Foreskin fibroblast (primary cell): Measurements from ENCODE around the genes TUBB and HLA-C.

- RRBS, result 4% methylated on average over 20 of the region's 46 CpGs
Observed at GRCh38 chr6:30100374-30101310, 12.2 kb downstream of the TRIM31 start.

GRCh38 chr6:30130795-30131616 is 4.9 kb upstream of the TRIM40 start:
- RRBS, result no CpG with 5 or more reads among the region's 15 CpGs

DNA sequence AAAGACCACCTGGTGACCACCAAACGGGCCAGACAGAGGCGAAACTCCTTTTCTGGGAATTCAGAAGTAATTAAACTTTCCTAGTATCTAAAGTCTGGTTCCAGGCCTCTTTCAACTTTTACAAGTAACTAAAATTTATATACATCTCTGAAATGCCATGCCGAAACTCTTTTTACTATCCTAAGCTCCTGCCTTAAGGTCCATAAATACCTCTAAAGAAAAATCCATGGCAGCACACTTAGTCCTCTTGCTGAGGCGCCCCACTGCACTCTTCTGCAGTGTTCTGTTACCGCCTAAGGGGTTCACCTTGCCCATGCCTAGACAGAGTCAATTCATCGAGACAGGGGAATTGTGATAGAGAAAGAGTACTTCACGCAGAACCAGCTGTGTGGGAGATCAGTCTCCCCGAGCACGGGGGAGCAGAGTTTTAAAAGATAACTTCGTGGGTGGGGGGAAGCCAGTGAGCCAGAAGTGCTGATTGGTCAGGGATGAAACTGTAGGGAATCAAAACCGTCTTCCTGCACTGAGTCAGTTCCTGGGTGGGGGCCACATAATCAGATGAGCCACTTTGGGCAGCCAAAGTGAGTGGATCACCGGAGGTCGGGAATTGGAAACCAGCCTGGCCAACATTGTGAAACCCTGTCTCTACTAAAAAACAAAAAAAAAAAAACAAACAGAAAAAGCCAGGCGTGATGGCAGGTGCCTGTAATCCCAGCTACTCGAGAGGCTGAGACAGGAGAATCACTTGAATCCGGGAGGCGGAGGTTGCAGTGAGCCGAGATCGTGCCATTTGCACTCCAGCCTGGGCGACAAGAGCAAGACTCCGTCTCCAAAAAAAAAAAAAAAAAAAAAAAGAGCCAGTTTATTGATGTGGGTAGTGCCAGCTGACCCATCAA is 4.3 kb upstream of the TRIM39 start:
- RRBS, result no CpG with 5 or more reads among the region's 21 CpGs

DNA sequence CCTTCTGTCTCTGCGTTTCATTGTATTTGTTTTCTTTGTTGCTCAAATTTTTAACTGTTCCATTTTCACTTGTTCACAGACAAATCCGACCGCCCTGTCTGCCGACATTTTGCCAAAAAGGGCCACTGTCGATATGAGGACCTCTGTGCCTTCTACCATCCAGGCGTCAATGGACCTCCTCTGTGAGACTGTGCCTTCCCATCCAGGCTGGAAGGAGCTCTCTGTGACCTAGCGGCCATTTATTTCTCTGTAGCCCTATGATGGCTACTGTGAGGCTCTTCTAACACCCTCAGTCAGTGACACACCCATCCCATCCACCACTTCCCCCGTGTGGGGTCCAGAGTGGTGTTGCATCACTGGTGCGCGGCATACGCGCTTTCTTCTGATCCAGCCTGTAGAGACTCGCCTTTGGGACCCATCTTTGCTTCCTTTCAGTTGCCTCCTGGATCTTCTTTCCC is 5.2 kb downstream of the PRR3 start:
- RRBS, result no CpG with 5 or more reads among the region's 13 CpGs

DNA sequence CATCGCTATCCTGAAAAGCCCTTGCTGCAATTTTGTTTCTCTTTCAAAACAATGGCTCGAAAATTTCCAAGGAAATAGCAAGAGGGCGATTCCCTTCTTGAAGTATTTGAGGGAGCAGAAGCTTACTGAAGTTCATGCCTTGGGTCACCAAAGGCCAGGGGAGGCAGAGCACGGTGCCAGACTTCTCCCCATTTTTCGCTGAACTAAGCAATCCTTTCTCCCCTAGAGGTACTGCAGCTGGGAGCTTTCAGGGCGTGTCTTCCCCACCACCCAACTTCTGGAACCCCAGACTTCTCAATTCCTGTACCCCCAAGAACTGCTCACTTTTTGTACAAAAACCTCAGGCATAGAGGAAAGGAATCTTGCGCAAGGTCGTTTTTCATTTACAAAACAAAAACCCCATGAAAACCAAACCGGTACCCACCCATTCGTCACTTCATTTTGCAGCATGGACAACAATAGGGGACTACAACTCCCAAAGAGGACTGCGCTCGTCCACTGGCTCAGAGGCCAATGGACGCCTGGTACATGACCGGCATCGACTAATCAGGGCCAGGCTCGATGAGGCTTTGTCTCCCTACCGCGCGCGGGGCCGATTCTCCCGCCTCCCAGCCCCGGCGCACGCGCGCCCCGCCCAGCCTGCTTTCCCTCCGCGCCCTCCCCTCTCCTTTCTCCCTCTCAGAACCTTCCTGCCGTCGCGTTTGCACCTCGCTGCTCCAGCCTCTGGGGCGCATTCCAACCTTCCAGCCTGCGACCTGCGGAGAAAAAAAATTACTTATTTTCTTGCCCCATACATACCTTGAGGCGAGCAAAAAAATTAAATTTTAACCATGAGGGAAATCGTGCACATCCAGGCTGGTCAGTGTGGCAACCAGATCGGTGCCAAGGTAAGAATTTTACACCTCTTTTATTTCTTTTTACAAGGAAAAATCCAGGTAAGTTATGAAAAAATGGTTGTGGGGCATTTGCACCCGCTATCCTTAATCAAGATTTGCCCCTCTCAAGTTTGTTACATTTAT is at the start of gene TUBB:
Gene TUBB, plus strand, starts transcription at position 676 of the 1,019 bp plus-strand sequence.
- RRBS, result under 1% methylated on average over 13 of the region's 41 CpGs

- RRBS, result no CpG with 5 or more reads among the region's 5 CpGs
Observed at GRCh38 chr6:30747944-30748806, 3.8 kb upstream of the IER3 start.

- RRBS, result no CpG with 5 or more reads among the region's 9 CpGs
Observed at GRCh38 chr6:30759466-30760120, 15.2 kb upstream of the IER3 start.

GRCh38 chr6:30828028-30829003 is 56.0 kb upstream of the DDR1 start:
- RRBS, result 33% methylated on average over 3 of the region's 13 CpGs

GRCh38 chr6:30838306-30838866 is 45.9 kb upstream of the DDR1 start:
- RRBS, result no CpG with 5 or more reads among the region's 11 CpGs

GRCh38 chr6:30845154-30845689 is 39.1 kb upstream of the DDR1 start:
- RRBS, result no CpG with 5 or more reads among the region's 9 CpGs

- RRBS, result no CpG with 5 or more reads among the region's 7 CpGs
Observed at GRCh38 chr6:31001059-31001435, 9.2 kb upstream of the MUC22 start.

GRCh38 chr6:31265216-31265487 is 6.7 kb downstream of the HLA-C start:
- RRBS, result no CpG with 5 or more reads among the region's 1 CpG

DNA sequence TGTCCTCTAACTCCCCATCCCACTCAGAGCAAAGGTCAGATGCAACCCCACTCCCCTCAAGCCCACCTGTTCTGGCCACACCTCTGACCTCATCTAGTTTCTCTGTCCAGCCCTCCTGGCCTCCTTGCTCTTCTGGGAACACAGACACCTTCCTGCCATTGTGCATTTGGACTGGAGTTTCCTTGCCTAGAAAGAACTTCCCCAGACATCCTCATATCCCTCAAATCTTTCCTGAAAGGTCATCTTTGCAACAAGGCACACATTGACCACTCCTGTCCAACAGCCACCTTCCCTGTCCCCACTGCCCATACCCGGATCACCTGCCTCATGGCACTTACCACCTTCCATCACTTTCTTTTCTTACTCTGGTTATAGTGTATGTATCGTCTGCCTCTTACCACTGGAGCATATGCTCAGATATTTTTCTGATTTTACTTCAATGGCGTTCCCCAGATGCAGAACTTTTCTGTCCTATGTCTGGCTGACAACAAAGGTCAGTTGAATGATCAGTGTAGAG is 4.3 kb downstream of the HLA-C start:
- RRBS, result no CpG with 5 or more reads among the region's 3 CpGs

DNA sequence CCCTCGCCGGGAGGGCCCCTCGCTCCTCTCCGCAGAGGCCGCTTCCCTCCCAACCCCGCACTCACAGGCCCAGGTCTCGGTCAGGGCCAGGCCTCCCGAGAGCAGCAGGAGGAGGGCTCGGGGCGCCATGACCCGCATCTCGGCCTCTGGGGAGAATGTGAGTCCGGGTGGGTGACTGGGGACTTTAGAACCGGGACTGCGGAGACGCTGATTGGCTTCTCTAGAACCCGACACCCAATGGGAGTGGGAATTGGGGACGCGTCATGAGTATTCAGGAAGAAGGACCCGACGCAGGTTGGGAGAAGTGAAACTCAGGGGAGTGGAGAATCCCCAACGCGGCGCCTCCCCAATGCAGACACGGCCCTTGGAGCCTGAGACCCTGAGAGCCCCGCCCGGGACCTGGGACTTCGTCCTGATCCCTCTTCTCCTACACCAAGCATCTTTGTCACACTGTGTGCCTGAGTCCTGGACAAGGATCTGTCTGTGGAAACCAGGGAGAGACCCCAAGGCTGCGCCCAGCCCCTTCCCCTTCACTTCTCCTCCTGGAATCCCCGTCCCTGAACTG is at the start of gene HLA-C:
Gene HLA-C, minus strand, starts transcription at position 159 of the 565 bp plus-strand sequence.
- RRBS, result no CpG with 5 or more reads among the region's 30 CpGs

DNA sequence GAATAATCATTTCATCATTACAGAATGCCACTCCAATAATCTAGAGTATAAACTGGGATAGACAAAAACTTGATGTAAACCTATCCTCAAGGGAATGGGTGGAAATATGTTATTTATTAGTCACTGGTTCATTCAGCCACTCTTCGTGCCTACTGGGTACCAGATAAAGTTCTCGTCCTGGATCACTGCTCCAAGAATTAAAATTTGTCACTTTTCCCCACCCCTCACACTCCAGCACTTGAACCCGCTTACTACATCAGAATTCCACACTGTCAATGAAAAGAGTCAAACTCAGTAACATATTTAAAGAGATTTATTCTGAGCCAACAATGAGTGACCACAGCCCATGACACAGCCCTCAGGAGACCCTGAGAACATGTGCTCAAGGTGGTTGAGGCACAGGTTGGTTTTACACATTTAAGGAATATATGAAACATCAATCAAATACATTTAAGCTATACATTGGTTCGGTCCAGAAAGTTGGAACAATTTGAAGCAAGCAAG is 7.5 kb downstream of the HLA-B start:
- RRBS, result no CpG with 5 or more reads among the region's 4 CpGs

- RRBS, result no CpG with 5 or more reads among the region's 10 CpGs
Observed at GRCh38 chr6:31350177-31350990, 6.6 kb downstream of the HLA-B start.

DNA sequence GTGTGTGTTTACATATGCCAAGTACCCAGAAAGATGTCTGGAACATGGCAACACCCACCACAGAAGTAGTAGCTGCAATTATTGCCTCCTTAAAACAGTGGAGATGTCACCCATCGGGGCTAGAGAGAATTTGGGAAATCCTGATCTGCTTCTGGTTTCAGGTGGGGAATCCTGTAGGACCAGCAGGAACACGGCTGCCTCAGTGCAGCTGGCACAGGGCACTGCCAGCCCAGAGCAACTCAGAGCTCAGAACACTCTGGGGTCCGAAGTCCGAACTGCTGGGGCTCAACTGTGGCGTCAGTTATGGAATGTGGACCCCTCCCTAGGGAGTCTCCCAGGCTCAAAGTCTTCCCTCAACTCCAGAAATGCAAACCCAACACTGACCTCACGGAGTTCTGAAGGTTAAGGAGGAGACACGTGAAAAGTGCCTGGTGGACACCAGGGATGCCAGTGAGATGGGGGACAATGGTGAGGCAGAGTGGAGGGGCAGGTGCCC is 21.4 kb upstream of the HLA-B start:
- RRBS, result no CpG with 5 or more reads among the region's 7 CpGs

- RRBS, result no CpG with 5 or more reads among the region's 2 CpGs
Observed at GRCh38 chr6:31402021-31402346, 1.4 kb upstream of the MICA start.

- RRBS, result 2% methylated on average over 3 of the region's 9 CpGs
Observed at GRCh38 chr6:31403290-31403468, 216 bp upstream of the MICA start.

DNA sequence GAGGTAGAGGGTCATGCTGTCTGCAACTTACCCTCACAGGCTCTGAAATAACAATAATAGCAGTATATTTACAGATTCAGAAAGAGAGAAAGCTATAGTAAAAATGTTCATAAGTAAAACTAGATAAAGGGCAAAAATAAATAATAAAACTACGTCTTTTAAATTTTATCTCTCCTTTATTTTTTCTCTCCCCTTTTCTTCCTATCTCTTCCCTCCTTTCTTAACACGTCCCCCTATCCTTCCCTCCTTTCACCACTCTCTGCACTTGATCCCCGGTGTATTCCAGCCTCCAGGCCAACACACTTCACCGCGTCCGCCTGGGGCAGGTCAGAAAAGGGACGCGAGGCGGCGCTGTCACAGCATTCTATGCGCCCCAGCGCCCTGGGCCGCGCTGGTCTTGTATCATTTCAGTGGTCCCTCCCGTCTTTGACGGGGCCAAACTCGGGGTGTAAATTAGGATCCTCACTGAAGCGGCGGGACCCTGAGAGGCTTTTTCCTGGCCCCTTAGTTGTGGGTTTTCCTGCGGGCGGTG is 4.3 kb upstream of the MICB start:
- RRBS, result no CpG with 5 or more reads among the region's 21 CpGs